ENCODE results near the gene GET4.

DNA sequence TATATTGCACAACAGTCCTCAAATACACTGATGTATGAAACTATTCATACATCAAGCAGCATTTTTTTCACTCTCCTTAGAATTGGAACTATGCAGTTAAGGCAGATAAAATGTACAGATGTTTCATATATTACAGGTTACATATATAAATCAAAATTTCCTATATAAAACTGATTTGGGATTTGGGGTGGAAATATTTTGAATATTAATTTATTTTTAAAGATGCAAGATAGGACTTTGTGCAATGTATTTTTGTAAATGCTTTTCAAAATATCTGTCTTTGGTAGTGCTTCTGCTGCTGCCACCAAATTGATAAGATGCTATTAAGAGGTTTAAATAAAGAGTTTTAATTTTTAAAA is 1.8 kb upstream of the GET4 start:
- PRO-cap: no peak
- RAMPAGE, long total RNA, 4 experiments: no peak in any of the 4 experiments

- PRO-cap: bidirectional peak, plus-strand start at chr7:876554, minus-strand start at chr7:876229; bidirectional peak, plus-strand start at chr7:876925, minus-strand start at chr7:876819
- RAMPAGE, long total RNA, 4 experiments: no peak in any of the 4 experiments
Measured at GRCh38 chr7:876410-876984, at the start of gene GET4. Gene GET4 (plus strand): TSS chr7:876554.

DNA sequence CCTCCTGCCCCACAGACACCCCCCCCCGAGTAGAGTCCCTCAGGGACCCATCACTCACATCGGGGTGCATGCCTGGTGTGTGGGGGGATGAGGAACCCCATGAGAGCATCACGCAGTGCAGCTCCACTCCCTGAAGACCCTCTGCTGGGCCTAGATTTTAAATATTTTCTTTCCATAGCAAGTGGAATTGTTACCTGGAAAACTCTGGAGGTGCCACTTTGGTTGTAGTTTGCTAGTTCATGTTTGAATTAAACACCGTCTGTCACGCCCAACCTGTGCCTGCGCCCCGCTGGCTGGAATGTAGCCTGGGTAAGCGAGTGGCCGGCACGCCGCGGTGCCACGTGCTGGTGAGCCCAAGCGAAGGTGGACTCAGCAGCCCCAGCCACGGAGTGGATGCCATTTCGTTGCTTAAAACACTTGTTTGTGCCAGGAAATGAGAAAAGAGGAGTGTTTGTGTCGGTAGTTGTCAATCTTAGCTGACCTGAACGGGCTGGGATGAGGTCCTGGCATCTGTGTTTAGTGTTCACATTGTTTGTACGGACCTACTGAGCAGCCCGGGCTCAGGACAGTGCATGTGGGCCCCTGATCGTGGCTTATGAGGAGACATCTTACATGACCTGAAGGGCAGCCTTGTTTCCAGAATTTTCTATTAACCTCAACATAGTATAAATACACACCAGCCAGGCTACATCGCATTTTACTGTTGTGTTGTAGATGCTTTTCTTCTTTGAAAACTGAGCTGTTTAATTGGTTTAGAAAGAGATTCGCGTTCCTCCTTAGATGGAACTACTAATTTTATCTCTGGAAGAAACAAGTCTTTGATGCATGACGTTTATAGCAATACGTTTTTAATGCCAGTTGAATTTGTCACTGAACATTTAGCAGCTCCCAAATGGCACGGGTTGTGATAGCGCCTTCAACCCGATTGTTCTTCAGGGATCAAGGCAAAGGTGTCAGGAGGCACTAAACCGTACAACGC is 2.9 kb downstream of the GET4 start:
- PRO-cap: no peak
- RAMPAGE, long total RNA, 4 experiments: no peak in any of the 4 experiments

GRCh38 chr7:881122-881930 is 5.0 kb downstream of the GET4 start:
- PRO-cap: no peak
- RAMPAGE, long total RNA, 4 experiments: no peak in any of the 4 experiments

DNA sequence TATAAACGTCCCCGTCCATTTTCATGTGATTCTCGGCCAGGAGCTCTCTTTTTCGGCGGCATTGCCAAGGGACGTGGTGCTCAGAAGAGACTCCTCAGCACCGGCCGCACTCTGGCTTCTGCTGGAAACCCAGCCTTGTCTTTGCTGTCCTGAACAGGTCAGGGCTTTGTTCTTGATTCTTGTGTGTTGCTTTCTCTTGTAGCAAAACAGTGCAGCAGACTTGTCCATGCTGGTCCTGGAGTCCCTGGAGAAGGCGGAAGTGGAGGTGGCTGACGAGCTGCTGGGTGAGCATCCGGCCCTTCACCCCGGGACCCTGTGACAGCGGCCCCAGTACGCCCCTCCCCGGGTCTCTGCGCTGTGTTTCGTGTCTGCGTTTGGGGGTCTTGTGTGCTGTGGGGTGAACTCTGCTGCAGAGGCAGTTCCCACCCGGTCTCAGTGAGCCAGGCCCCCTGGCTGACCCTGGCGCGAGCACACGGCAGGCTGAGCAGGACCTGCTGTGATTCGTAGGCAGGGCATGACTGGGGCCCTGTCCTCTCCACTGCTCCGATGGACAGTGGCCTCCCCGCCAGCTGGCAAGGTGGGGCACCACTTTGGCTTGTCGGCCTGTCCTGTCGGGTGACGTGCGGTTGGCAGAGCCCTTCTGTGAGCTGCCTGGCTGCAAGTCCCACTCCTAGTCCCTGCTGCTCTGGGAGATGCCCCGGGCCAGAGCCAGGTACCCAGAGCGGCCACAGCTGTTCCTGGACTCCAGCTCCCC is 10.2 kb downstream of the GET4 start:
- PRO-cap: no peak
- RAMPAGE, long total RNA, 4 experiments: no peak in any of the 4 experiments

DNA sequence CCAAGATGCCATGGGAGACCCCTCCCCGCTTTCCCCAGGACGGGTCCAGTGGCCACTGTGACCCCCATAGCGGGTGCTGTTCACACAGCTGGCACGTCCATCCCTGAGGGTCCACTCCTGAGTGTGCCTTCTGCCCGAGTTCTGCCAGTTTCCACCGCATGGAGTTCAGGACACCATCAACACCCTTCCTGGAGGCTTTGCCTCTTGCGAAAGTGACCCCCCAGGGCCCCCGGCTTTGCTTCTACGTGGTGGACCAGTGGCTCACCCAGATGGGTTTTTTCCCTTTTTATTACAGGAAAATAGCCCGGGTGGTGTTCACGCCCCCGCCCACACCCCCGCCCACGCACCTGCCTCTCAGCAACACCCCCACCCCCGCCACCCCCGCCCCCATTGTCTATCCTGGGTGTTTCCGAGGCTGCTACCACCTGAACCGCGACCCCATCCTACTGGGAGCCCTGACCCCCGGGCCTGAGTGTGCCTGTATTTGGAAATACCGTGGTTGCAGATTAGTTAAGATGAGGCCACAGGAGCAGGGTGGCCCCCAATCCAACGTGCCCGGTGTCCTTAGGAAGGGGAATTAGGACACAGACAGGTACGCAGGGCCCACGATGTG is 31.9 kb downstream of the ADAP1 start:
- PRO-cap: no peak
- RAMPAGE, long total RNA, 4 experiments: no peak in any of the 4 experiments

GRCh38 chr7:933308-933805 is 21.1 kb downstream of the ADAP1 start:
- PRO-cap: no peak
- RAMPAGE, long total RNA, 4 experiments: no peak in any of the 4 experiments

DNA sequence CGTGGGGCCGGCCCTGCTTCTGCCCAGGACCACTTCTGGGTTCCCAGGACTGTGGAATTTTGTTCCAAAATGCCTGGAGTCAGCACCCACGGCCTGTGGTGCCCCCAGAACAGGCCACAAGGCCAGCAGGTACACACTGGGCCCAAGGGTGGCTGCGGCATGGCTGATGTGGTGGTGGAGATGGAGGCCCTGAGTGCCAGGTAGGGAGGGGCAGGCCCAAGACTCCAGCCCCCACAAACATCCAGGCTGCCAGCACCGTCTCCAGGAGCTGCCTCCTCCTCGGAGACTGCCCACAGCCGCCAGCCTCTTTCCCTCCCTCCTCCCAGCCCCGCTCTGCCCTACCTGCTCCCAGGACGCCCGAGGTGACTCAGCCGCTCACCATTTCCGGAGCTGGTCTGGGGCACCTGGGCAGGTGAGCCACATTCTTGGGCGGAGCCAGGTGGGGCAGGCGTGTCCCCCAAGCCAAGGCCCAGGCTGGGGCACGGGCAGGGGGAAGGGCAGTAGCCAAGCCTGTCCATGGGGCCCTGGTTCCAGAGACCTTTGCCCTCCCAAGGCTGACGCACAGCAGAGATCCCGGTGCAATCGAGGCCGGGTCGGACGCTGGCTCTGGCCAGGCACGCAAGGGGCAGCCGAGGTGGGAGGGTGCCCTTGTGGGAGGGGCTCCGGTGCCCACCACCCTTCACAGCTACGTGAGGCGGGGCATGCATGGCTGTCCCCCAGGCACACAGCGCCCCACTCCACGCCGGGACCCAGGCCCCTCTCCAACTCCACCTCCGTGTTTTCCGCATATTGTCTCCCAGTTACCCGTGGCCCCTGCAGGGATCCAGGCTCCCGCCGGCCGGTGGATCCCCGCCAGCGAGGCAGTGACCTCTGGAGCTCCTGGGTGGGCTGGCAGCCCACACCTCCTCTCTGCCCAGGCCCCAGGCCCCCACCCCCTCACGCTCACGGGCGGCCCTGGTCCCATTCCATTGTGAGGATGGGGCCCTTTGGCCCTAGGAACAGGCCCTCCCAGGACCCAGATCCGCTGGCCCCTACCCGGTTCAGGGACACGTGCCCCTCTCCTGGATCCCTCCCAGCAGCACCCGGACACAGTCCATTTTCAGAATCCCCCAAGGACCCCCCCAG is 8.7 kb downstream of the ADAP1 start:
- PRO-cap: no peak
- RAMPAGE, long total RNA, 4 experiments: no peak in any of the 4 experiments

DNA sequence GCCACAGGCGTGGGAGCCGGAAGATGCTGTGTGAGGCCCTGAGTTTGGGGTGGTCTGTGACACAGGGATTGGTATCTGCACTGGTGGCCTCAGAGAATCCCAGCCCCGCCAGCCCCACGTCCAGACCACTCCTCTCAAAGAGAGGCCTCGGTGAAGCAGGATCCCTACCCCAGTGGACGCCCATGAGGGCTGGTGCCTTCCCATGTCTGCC is 8.1 kb upstream of the ADAP1 start:
- PRO-cap: no peak
- RAMPAGE, long total RNA, 4 experiments: no peak in any of the 4 experiments

GRCh38 chr7:1024071-1024765 is 20.1 kb upstream of the GPR146 start:
- PRO-cap: no peak
- RAMPAGE, long total RNA, 4 experiments: no peak in any of the 4 experiments

DNA sequence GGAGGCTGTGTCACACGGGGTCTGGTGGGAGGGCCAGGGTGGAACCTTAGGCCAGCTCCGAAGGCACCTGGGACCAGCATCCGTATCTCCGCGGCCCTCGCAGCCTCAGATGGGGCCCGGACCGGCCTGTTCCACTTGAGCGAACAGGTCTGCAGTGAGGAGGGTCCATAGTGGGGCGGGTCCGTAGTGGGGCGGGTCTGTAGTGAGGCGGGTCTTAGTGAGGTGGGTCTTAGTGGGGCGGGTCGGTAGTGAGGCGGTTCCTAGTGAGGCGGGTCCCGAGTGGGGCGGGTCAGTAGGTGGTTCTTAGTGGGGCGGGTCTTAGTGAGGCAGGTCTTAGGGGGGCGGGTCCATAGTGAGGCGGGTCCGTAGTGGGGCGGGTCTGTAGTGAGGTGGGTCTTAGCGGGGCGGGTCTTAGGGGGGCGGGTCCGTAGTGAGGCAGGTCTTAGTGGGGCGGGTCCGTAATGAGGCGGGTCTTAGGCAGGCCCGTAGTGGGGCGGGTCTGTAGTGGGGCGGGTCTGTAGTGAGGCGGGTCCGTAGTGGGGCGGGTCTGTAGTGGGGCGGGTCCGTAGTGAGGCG is 15.1 kb downstream of the GPR146 start:
- PRO-cap: no peak
- RAMPAGE, long total RNA, 4 experiments: no peak in any of the 4 experiments

- PRO-cap: no peak
- RAMPAGE, long total RNA, 4 experiments: no peak in any of the 4 experiments
Measured at GRCh38 chr7:1062140-1062826, 17.9 kb downstream of the GPR146 start.

- PRO-cap: bidirectional peak, plus-strand start at chr7:1083950, minus-strand start at chr7:1083731
- RAMPAGE, long total RNA, 4 experiments: no peak in any of the 4 experiments
Measured at GRCh38 chr7:1083642-1084067, 4.3 kb upstream of the GPER1 start.

GRCh38 chr7:1122885-1123516 is 15.0 kb downstream of the C7orf50 start:
- PRO-cap: no peak
- RAMPAGE, long total RNA, 4 experiments: no peak in any of the 4 experiments

DNA sequence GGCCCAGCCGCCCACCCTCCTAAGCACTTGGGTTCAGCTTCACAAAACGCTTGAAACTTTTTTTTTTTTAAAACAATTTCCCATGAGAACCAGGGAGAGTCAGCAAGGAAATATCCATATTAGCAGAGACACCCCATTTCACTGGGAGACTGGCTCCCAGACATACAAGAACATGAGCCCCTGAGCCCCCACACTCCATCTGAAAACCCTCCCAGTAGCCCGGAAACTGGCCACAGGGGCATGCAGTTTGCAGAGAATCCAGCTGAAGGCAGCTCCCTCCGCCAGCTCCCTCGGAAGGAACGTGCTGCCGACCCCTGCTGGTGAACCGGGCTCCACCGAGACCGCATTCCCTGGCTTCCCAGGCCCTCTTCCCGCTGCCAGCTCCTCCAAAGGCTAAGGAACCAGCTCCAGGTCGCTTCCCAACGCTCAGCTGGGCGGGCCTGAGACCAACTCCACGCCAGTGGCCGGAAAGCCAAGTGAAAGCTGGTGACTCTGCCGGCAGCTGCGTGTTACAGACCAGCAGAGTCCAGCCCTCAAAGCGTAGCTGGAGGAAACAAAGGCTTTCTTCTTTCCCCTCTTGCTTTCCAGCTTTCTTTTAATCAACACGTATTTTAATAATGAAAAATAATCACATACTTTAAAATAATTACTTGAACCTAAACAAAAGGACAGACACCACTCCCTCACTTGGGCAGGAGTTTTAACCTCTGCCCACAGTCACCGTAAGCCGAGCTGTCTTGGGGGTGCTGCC is 14.3 kb downstream of the C7orf50 start:
- PRO-cap: bidirectional peak, plus-strand start at position 460 of the sequence, minus-strand start at position 258 of the sequence
- RAMPAGE, long total RNA, 4 experiments: start-site peak on the plus strand in 1 of 4 experiments, centred at position 500 of the sequence, 6 reads per replicate

DNA sequence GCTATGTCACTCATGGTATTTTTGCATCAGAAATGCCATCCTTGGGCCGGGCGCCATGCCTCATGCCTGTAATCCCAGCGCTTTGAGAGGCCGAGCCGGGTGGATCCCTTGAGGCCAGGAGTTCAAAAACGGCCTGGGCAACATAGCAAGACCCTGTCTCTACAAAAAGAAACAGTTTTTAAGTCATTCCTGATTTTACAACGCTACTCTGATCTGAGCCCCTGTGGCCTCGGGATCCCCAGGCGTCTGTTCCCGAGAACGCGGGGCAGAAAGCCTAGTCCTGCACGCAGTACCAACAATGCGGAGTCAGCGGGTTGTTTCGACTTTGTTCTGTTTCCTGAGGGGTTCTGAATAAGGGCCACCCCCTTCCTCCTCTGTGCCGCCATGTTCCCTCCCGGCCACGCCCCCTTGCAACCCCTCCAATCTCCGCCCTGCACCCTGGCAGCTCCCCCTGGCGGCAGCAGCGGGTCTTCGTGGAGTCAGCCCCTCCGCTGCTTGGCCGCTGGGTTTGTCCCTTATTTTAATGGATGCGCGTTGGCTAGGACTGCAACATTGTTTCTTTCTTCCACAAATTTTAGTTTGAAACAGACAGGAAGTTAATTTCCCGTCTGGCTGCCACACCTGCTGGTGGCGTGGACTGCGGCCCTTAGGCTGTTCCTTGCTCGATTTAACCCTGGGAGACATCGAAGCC is 9.8 kb upstream of the ZFAND2A start:
- PRO-cap: unidirectional peak, minus-strand start at position 251 of the sequence
- RAMPAGE, long total RNA, 4 experiments: no peak in any of the 4 experiments

GRCh38 chr7:1440364-1441453 is 18.6 kb downstream of the MICALL2 start:
- PRO-cap: no peak
- RAMPAGE, long total RNA, 4 experiments: no peak in any of the 4 experiments

DNA sequence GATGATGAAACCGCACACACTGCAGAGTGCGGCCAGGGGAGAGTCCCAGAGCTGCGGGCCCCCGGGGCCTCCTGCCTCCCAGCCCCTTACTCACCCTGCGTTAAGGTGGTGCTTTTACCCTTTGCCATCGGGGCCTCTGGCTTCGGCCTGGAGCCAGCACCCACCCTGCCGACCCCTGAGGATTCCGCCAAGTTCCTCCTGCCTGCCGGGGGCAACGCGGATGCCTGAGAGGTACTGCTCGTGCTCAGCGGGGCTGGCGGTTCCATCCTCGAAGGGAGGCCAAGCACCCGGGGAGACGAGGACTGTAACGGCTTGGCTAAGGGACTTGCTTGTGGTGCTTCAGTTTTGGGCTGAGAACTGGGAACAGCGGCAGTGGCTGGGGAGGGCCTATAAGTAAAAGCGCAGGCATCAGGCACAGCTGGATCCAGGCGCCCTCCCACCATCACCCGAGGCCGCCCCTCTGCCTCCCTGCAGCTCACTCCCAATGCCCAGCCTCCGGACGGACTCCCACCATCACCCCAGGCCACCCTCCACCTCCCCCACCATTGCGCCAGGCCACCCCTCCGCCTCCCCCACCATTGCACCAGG is 17.1 kb downstream of the MICALL2 start:
- PRO-cap: no peak
- RAMPAGE, long total RNA, 4 experiments: no peak in any of the 4 experiments

DNA sequence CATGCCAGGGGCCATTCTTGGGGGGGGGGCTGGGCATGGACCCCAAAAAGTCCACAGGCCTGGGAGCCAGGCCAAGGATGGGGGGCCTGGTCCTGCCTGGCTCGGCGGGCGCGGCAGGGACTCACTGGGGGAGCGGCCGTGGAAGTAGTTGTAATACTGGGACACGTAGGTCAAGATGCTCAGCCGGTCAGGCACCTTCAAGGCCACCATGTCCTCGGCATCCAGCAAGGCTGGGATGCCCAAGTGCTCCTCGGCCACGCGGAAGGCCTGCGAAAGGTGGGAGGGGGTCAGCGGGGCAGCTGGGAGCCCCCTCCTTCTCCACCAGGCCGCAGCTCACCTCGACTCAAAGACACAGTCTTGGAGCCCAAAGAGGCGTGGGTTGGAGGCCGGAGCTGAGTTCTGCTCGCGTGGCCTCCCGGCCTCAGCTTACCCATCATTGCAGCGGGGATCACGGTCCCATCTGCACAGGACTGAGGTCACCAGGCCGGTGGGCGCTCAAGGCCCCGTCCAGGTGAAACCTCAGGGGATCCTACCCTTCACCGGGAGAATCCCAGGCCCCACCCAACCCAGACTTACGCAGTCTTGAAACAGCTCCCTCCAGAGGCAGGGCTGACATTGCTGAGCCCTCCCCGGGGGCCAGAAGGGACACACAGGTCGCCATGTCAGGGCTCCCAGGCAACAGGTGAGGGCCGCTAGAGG is 10.6 kb downstream of the MICALL2 start:
- PRO-cap: no peak
- RAMPAGE, long total RNA, 4 experiments: no peak in any of the 4 experiments

DNA sequence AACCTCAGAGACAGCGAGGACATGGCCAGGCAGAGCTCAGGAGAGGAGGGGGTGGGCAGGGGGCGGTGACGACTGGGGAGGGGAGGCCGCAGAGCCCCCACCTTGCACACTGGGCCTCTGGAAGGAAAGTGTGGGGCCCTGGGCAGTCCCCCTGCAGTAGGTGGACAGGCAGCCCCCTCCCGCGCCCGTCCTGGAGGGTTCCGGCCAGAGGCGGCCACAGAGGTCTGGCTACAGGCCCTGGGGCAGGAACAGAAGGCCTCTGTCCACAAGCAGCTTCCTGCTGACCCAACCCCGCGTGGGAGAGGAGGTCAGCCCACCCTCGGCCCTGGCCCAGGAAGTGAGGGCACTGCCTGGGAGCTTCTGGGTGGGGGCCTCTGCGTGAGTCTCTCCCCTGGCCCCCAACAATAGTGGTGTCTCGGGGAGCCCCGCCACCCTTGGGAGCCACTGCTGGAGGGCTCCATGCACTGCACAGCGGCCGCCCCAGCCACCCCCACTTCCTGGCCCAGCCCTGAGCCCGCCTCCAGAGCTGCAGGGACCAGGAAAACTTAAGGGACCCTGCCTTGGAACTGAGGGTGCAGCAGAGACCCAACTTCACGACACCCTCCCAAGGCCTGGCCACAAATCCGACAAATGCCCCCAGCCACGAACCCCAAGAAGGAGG is 4.7 kb downstream of the MICALL2 start:
- PRO-cap: no peak
- RAMPAGE, long total RNA, 4 experiments: no peak in any of the 4 experiments

All from gastroesophageal sphincter (tissue), 4 donors.